Metastatic Lung Carcinoma in the Adrenal Gland (tissue), 1 donor: Measurements from ENCODE around the genes C11orf16 and ZNF143.

GRCh38 chr11:8775132-8775693 is 35.3 kb downstream of the DENND2B start:
- PRO-cap: no peak

- PRO-cap: no peak
Measured at GRCh38 chr11:8863326-8863588, 47.7 kb upstream of the AKIP1 start.

GRCh38 chr11:8932753-8933296 is at the start of gene C11orf16:
Gene C11orf16 (minus strand): TSS chr11:8932947.
- PRO-cap: no peak

- PRO-cap: no peak
Measured at GRCh38 chr11:9315104-9315679, 799 bp upstream of the TMEM41B start.

- PRO-cap: no peak
Measured at GRCh38 chr11:9420249-9420838, 35.9 kb downstream of the IPO7 start.

DNA sequence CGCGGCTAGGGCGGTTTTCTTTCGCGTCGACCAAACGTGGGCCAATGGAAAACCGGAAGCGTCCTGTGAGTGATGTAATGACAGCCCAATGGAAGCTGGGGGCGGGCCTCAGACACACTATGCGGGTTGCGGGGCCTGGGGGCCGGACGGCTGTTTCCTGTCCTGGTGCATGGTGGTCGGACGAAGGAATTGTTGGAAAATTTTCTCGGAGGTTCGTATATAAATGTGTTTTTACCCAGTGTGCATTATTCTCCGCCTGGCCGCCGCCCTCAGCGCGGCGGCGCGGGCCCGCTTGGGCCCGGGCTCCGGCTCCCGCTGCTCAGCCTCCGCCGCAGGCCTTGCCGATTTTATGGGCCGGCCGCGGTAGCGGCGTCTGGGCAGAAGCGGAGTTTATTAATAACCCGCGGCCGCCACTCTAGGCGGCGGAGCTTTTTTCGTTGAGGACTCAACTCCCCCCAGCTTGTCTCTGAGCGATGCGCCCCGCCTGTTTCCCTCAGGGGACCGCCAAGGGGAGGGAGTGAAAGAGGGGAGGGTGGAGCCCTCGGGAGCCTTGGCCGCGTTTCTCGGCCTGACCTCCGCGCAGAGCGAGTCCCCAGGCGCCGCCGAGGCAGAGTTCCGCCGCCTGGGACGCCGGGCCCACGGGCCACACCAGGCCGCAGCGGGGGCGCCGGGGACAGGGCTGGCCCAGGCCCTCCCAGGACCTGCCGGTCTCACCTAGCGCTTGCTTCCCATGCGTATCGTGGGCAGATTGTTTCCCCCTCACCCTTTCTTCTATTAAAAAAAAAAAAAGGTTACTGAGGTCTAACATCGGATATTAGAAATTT is at the start of gene ZNF143:
Gene ZNF143 (plus strand): TSS at position 147 of the 824 bp plus-strand sequence.
- PRO-cap: bidirectional peak, plus-strand start at position 120 of the sequence, minus-strand start outside the sequence; bidirectional peak, plus-strand start at position 245 of the sequence, minus-strand start at position 194 of the sequence; bidirectional peak, plus-strand start at position 610 of the sequence, minus-strand start at position 468 of the sequence

DNA sequence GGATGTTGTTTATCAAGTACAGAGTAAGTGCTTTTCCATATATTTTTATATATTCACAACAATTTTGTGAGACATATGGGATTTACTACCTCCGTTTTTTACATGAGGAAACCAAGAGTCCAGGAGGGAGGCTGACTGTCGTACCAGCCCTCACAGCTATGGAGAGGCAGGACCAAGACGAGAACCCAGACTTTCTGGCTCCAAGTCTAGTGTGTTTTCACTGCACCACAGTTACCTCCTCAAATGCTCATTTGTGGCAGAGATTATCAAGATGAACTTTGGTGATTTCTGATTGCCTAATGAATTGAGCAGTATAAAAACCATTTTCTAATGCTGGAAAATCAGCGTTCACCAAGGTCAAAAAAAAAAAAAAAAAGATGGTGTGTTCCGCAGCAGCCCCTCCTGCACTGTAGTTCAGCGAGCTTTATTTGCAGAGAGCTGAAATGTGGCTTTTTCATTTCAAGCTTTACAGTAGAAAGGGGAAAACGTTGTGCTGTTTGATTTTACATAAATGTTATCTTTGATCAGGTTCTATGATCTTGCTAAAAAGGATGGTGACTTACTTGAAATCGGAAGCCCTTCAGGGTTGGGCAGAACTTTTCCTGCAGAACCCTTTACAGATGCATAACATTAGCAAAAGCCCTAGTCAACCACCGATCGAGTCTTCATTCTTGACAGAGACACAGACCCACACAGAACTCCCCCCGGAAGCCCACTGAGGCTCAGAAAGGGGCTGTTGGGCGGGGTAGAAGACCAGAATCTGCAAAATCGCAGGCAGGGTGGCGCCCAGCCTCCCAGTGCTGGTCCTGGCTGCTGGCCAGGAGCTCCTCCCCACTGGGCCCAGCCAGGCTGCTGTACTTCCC is 44.6 kb upstream of the WEE1 start:
- PRO-cap: no peak

- PRO-cap: unidirectional peak, plus-strand start at chr11:9572894; bidirectional peak, plus-strand start at chr11:9573180, minus-strand start at chr11:9573116; bidirectional peak, plus-strand start at chr11:9573683, minus-strand start at chr11:9573360
Measured at GRCh38 chr11:9572837-9573600, 451 bp upstream of the WEE1 start.

GRCh38 chr11:9849829-9850400 is 186.0 kb downstream of the SWAP70 start:
- PRO-cap: no peak

DNA sequence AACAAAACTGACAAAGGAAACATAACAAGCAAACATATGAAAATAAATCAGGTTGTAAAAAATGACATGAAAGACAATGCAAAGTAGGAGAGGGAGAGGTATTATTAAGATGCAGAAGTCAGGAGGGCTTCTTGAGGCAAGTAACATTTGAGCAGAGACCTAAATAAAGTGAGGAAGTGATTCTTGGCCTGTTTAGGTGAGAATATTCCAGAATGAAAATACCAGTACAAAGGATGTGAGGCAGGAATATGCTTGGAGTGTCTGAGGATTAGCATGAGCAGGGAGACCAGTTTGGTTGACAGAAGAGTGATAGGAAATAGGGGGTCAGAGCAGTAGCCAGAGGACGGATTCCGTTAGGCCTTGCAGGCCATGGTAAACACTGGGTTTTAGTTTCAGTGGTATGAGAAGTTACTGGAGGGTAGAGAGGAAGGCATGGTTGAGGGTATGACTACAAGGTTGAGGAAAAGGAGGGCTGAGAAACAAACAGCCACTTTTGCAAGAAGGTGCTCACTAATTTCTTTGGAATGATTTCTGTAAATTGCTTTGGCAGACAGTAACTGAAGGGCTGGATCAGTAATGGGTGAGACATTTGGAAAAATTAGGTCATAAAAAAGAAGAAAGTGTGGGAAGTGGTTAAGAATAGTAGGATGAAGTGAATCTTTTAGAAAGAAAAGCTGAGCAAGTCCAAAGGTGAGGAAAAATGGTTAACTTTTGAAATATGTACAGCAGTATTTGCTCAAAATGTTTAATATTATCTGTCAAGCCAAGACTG is 191.9 kb downstream of the SWAP70 start:
- PRO-cap: no peak

DNA sequence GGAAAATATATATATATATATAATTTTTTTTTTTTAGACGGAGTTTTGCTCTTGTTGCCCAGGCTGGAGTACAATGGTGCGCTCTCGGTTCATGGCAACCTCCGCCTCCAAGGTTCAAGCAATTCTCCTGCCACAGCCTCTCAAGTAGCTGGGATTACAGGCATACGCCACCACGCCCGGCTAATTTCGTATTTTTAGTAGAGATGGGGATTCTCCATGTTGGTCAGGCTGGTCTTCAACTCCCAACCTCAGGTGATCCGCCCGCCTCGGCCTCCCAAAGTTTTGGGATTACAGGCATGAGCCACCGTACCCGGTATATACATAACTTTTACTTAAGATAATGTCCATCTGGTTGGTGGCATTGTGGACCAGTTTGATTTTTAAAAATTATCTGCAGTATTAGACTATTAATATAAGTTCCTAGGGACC is 228.7 kb downstream of the SWAP70 start:
- PRO-cap: no peak

DNA sequence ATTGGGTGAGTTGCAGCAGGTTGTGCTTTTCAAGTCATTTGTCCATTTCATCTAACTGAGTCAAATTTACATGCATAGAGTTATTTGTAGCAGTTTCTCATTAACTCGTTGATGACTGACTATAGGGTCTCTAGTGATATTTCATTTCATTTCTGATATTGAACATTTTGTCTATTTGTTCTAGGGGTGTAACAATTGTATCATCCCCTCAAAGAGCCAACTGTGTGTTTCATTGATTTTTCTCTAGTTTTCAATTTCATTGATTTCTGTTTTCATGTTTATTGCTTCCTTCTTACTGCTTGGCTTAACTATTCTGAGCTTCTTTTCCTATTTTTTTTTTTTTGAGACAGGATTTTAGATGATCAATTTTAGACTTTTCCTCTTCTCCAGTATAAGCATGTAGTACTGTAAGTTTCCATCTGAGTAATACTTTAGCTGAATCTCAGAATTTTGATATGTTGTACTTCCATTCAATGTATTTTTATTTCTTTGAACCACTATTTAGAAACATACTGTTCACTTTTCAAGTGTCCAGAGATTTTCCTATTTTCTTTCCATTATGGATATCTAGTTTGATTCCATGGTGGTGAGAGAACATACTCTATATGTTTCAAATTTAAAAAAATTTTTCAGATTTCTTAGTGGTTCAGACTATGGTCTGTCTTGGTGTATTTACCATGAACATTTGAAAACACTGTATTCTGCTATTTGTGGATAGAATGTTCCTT is 155.7 kb downstream of the SBF2 start:
- PRO-cap: no peak

DNA sequence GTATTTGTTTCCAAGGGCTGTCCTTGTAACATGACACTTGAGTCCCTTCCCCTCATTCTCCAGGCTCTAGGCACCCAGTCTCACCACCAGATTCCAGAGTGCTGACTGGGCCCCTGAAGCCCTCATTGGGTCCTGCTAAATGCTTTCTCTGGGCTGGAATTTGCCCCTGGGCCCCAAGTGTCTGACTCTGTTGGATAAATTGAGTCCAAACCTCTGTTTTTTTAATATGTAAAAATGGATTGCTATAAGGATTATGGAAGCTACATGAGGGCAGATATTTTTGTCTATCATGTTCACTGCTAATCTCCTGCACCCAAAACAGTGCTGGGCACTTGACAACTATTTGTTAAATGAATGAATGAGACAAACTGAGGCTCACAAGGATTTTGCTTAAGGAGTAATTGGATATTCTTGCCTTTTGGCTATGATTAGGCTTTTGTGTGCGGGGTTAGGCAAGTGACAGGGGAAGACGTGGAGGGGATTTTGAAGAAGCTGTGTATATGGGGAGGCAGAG is 45.7 kb downstream of the ADM start:
- PRO-cap: no peak

- PRO-cap: no peak
Measured at GRCh38 chr11:10352182-10352827, 47.4 kb downstream of the ADM start.

- PRO-cap: no peak
Measured at GRCh38 chr11:10385600-10386171, 69.4 kb upstream of the AMPD3 start.

- PRO-cap: no peak
Measured at GRCh38 chr11:10458828-10459948, 4.1 kb downstream of the AMPD3 start.

DNA sequence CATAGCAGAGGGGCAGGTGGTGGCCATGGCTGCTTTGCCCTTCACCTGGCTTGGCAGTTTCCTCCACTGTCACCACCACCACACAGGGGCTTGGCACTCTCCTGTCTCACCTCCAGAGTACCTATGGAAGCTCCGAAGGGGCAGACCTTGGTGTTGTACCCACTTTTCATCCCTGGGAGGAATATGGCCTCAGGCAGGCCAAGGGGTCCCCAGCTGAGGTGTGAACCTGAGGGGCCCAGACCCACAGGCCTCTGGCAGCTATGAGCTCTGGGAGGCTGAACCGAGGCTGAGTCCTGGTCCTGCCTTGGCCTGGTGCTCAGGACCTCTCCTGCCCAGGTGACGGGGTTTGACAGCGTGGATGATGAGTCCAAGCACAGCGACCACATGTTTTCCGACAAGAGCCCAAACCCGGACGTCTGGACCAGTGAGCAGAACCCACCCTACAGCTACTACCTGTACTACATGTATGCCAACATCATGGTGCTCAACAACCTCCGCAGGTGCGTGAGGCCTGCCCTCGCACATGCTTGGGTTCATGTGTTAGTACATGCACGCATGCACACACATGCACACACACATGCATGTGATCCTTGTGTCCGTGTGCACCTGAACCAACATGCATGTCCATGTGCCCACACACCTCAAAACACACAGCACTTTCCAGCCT is 41.1 kb downstream of the RNF141 start:
- PRO-cap: no peak

GRCh38 chr11:10564678-10565224 is 3.7 kb downstream of the LYVE1 start:
- PRO-cap: no peak

DNA sequence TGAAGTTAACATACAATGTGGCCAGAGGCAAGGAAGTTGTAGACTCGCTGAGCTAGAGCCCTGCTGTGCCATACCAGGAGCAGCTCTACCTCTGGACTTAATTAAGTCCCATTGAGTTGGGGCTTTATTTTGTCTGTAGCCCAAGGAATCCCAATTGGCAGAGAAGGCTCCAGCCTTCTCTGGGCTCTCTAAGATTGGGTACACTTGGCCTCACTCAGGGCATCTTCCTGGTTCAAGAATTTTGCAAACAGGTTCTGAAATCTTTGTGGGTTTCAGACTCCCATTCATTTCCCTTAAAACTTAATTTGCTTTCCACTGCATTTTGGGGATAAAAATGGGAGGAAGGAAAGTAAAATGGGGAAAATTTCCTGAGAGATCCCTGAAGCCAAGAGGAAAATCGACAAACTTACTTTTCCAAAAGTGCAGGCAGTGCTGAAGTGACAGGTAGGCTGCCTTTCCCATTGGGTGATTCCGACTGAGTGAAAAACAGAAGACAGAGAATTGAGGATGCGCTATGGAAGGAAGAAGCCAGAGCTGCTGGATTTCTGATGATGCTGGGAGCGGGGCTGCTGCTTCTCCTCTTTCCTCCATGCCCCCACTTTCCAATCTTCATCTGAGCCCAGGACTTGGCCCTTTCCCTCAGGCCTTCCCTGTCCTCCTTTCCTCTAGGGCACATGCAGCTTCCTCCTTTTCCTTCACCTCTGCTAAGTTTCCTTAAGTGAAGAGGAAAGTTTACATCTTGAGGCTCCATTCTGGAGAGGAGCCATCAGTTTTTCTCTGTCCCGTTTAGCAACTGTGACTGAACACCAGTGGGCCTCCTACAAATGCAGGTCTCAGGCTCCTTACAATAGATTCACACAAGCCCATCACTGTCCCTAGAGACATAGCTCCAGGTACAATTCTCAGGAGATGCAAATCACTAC is 22.9 kb upstream of the LYVE1 start:
- PRO-cap: no peak

- PRO-cap: no peak
Measured at GRCh38 chr11:10729209-10729730, 21.8 kb upstream of the CTR9 start.